Right common carotid artery plus branches (tissue), 1 donor: ENCODE data around the genes NR2C2, SH3BP5 and COLQ.

- PRO-cap, result unidirectional peak, plus-strand start at chr3:14946988
Measured at GRCh38 chr3:14946808-14947034, 662 bp upstream of the NR2C2 start.

- PRO-cap, result unidirectional peak, plus-strand start at chr3:14947152; unidirectional peak, plus-strand start at chr3:14947216; bidirectional peak, plus-strand start at chr3:14947583, minus-strand start at chr3:14947465
Measured at GRCh38 chr3:14947035-14947775, at the start of gene NR2C2. Gene NR2C2, plus strand, starts transcription at chr3:14947583.

- PRO-cap, result no peak
Measured at GRCh38 chr3:15093525-15093861, 5.5 kb downstream of the RBSN start.

GRCh38 chr3:15148655-15149012, 49.7 kb upstream of the RBSN start:
- PRO-cap, result no peak

- PRO-cap, result no peak
Measured at GRCh38 chr3:15228109-15228811, 22.2 kb downstream of the CAPN7 start.

DNA sequence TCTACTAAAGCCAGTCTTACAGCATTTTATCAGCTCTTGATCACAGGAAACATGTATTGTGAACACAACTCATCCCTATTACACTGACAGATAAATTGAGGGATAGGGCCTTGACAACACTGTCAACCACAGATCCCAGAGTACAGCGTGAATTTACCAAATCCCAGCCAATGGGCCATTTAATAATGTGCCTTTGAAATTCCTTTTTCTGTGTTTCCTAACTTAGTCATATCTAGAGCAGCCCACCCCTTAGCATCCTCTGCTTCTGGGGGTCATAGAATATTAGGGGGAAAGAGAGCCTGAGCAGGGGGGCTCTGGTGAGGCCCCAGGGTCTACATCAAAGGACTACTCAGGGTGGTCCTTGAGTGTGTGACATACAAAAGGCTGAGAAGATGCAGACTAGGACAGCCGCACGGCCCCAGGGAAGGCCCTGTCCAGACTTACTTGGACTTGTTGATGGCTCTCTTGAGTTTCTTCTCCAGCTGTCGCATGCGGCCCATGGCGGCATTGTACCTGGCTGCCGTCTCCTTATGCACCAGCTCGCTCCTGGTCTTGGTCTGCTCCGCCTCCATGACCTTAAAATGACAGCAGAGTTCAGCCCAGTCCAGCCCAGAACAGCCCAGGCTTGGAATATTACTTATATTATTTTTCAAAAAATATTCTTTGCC, 55.8 kb downstream of the CAPN7 start:
- PRO-cap, result no peak

GRCh38 chr3:15278350-15278826, 54.0 kb downstream of the SH3BP5 start:
- PRO-cap, result no peak

DNA sequence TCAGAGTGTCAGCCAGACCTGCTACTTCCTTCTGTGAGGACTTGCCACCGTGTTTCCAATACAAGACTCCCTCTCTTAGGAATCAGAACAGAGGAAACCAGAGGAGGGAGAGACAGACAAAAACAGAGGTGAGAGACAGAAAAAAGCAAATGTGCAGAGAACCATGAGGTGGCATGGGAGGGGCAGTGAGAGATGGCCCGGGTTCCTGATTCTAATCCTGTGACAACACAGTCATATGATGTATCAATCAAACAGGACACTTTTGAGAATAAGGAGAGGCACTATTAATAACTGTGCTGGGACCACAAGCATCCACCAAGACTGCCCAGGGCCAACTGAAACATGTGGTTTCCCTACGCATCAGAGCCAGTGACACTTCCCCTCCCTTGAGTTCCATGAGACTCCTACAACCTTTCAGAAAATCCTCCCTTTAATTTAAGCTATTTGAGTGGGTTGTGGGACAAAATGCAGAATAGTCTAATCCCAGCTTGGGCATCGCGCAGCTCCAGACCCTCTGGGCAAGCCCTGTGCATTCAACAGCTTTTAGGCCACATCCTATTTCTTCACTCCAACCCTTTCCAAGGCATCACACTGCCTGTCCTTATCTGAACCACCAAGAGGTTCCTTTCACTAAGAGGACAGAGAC, 17.4 kb downstream of the SH3BP5 start:
- PRO-cap, result no peak

- PRO-cap, result bidirectional peak, plus-strand start at chr3:15332126, minus-strand start at chr3:15331793; bidirectional peak, plus-strand start at chr3:15332691, minus-strand start at chr3:15332562
Measured at GRCh38 chr3:15332042-15332950, at the start of gene SH3BP5. Gene SH3BP5, minus strand, starts transcription at chr3:15332586.

- PRO-cap, result no peak
Measured at GRCh38 chr3:15521548-15522330, at the start of gene COLQ. Gene COLQ, minus strand, starts transcription at chr3:15521706.

DNA sequence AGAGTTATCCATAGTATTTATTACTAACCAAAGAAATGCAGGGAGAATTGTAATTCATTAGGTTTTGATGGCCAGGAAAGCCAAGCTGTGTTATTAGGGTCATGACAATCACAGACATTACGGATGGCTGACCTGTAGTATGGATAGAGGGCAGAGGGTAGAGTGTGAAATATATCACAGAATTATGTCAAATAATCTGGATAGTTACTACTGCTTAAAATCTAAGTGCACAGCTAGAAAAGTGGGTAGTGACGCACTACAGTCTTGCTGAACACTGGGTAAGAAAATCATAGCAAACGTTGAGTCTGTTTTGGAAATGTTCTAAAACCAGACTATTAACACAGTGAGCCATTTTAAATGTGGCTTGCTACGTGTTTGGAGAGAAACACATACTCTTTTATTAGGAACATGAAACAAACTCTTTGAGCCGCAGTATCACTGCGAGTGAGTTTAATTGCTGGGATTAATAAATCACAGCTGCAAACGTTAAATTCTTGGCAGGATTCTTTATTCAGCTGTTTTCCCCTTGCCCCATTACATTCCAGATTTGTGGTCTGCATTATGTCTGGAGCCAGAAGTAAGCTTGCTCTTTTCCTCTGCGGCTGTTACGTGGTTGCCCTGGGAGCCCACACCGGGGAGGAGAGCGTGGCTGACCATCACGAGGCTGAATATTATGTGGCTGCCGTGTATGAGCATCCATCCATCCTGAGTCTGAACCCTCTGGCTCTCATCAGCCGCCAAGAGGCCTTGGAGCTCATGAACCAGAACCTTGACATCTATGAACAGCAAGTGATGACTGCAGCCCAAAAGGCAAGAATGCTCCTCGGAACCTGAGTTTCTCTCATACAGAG, 33.6 kb downstream of the BTD start:
- PRO-cap, result unidirectional peak, minus-strand start at position 276 of the sequence

DNA sequence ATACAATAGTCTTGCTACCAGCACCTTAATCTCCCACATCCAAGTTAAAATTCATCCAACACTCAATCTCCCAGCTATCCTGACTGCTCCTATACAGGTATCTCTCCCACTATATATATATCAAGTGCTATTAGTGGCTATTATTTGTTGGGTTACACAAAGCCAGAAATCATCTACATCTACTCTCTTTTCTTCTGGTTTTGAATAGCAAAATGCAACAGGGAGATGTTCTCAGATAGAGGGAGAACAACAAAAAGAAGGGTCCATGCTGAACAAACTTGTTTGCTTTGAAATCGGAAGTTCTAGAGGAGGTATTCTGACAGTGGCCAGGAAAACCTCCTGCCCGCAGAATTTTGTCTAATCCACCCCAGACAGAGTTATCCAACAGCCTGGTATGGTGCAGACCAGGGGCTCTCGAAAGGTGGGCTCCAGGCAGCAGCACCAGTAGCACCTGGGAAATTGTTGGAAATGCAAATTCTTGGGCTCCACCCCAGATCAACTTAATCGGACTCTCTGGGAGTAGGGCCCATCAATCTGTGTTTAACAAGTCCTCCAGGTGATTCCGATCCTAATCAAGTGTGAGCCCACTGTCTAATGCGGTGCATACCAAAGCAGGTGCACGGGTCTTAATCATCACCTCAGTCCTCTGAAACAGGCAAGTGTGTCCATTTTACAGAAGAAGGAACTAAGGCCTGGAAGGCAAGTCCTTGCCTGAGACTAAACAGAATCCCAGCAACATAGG, 51.3 kb downstream of the BTD start:
- PRO-cap, result no peak

DNA sequence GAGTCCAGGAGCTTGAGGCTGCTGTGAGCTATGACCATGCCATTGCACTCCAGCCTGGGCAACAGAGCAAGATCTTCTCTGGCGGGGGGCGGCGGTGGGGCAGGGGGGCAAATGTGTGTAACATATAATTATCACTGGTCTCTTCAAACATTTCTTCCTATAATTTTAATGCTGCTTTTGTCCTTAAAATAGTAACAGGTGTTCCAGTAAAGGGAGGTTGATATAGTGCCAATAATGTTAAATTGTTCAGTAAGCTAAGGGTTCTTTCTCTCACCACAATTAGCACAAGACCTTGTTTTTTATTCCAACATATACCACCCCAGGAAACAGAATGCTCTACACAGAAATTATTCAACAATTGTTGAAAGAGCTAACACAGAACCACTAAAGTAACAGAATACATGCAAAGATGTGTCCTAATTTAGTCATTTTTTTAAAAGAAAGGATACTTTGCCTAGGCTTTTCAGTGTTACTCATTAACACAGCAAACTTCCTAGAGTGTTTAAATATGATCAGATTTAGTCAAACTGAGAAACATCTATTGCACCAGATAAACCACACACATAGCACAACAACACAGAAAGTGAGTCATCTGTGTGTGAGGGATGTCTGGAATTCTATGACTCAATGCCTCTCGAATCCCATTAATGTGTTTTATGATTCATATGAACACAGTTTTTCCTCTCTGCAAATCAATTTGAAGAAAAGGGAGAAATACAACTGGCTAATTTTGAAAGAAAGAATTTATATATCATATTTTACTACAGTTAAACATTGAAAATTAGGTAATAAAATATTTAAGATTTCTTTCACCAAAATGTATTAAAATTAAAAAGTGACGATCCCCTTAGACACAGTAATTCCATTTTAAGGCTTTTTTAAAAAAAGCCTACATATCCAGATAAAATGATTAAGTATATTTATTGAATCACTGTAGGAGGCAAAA, 28.9 kb downstream of the ANKRD28 start:
- PRO-cap, result no peak

DNA sequence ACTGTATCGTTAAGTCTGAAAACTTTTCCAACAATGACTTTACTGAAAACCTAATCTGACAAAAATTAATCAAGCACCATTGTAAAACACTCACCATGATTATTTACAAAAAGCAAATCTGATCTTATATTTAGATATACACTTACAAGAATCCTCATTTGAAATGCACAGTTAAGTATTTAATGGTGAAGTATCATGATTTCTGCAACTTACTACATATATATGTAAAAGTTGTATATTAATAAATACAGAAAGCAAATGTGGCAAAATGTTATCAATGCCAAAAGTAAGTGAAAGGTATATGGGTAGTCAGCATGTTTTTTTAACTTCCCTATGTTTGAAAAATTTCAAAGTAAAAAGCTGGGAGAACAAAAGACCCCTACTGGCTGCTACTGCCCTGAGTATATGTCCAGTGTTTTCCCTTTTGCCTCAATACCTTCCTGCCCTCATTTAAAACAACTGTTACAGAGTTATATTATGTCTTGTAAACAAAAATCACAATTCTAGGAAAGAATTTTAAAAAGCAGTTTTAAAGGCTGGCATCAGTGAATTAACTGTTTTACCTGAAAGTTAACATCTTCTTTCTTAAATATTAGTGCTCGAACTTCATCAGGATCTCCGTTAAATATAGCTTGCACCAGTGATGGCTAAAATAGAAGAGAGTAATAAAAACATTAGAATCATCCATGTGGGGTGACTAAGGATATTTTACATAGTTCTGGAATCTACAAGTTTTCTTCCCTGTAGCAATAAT, 2.9 kb downstream of the ANKRD28 start:
- PRO-cap, result no peak

DNA sequence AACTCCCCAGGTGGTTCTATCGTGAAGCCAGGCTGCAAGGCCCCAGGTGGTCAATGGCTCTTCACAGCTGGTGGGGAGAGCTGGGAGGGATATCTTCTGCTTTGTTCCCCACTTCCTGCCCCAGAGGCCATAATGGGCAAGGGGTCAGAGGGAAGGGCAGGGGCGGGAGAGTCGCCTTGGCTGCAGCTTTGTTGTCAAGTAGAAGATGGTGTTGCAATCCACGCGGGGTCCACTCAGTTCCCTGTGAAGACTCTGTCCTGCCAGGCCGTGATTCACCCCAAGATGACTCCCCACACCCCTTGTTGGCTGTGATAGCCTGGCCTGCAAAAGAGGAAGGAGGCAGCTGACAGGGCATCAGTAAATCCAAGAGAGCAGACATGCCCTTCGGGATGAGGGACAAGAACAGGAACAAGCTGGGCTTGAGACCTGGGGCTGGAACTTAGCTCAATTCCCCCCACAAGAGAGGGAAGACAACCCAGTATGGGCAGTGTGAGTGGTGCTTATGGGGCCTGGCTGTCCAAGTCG, 6.9 kb downstream of the GALNT15 start:
- PRO-cap, result bidirectional peak, plus-strand start at position 354 of the sequence, minus-strand start at position 55 of the sequence

DNA sequence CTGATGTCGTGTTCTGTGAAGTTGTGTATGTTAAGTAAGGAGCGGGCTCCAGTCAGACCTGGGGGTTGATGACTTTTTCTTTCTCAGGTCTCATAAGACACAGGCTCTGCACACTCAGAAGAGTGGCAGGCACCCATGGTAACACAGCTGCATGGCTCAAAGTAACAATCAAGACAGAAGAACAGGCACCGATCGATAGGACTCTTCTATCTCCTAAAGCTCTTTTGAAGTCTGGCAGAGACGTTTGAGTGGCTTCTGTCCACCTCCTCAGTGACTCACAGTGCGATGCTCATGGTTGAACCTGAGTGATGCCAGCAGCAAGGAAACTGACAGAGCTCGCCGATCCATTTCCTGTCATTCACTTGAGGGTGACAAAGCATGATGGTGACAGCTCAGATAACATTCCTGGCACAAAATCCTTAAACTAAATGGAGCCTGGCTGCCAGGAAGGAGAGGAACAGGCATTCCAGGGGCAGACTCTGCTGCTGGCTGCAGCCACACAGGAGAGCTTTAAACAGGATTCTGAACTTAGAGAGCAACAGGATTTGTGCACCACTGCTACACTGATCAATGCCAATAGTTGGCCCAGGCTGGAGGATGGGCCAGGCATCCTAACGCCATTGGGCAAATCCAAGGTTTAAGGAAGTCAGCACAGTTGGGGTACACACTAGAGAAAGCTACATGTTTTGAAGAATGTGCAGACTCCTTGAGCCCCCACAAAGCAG, 20.7 kb downstream of the DPH3 start:
- PRO-cap, result no peak

GRCh38 chr3:16302399-16302965, 37.5 kb downstream of the OXNAD1 start:
- PRO-cap, result no peak

GRCh38 chr3:16427035-16427888, 86.2 kb downstream of the RFTN1 start:
- PRO-cap, result no peak

GRCh38 chr3:16483175-16483757, 30.2 kb downstream of the RFTN1 start:
- PRO-cap, result no peak

GRCh38 chr3:16545139-16546066, 31.9 kb upstream of the RFTN1 start:
- PRO-cap, result bidirectional peak, plus-strand start at chr3:16545771, minus-strand start at chr3:16545658